A375 (cell line): Measurements from ENCODE around the genes HS3ST2, PLK1 and ERN2.

DNA sequence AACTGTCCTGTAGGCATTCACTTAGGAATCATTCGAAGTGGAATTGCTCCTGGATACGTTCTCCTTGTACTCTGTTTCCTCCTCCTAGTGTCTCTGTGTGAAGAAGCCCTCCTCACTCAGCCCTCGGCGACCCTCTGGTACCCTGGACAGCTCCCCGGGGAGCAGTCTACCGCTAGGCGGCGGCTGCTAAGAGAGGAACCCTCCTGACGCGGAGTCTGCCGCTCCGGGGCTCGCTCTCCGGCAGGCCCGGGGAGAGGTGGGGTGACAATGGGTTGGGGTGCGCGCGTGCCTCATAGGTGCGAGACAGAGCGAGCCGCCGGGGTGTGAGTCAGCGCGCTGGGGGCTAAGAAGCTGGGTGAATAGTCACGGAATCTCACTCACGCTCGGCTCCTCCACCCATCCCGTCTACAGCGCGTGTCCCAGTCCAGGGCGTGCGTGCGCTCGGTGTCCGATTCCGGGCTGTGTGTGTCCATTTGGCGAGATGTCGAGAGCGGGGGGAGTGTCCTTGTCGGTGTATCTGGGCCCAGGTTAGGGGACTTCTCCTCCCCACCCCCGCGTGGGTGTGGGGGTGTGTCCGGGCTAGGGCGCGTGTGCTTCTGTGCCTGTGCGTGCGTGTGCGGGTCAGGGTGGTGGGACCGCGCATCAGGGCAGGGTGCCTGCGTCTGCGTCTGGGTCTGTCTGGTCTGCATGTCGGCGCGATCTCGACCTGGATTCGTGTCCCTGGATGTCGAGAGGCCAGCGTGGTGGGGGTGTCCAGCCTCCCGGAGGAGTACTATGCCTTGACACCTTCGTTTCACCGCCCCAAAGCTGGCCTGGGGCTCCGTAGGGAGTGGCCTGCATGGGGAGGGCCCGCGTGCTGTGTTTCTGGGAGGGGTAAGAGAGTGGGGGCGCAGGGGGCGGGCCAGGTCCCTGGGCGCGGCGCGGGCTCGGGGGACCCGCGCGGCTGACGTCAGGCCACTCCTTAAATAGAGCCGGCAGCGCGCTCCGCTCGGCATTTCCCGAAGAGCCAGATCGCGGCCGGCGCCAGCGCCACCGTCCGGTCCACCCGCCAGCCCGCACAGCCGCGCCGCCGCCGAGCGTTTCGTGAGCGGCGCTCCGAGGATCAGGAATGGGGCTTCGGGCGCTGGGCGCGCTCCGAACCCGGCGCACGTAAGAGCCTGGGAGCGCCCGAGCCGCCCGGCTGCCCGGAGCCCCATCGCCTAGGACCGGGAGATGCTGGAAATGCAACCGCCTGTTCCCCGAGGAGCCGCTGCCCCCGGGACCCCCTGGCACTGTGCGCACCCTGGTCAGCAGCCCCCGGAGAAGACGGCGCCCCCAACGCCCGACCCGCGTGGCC is at the start of gene HS3ST2:
HS3ST2 (plus strand) TSS at position 991 of the 1,336 bp plus-strand sequence.
- RAMPAGE, long total RNA, result no peak

DNA sequence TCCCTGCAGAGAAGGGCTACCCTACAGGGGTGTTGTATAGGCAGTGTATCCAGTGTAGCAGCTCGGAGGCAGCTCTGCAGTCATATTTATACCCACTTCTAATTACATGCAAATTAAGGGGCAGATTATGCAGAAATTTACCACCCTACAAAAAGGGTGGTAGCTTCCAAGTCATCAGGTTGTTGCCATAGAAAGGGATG is 98.5 kb downstream of the HS3ST2 start:
- RAMPAGE, long total RNA, result no peak

- RAMPAGE, long total RNA, result no peak
Observed at GRCh38 chr16:23121063-23121640, 28.1 kb downstream of the USP31 start.

DNA sequence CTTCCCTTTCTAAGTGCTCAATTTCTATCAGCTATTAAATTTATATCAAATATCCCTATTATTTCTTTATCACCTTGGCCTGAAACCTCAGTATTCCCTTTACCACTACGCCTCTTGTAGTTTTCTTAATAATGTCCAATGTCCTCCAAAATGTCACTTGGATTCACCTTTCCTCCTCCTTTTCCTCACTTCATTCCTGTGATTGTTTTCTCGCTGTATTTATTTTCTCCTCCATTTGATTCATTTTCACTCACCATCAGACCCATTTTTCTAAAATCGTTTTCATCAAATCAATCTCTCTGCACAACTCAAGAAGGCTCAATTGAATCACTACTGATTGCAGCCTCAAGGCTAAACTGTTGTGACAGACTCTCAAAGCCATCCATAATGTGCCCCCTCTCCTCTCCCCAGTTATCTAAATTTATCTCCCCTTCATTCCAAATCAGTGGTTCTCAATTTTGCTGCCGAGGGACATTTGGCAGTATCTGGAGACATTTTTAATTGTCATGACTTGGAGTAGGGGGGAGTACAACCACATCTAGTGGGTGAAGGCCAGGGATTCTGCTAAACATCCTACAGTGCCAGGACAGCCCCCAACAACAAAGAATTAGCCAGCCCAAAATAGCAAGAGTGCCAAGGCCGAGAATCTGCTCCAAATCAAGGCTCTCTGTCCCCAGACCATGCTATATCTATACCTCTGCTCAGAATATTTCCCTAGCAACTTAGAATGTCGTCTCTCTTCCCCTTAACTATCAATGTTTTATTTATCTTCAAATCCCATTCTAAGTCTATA is 9.2 kb downstream of the USP31 start:
- RAMPAGE, long total RNA, result no peak

DNA sequence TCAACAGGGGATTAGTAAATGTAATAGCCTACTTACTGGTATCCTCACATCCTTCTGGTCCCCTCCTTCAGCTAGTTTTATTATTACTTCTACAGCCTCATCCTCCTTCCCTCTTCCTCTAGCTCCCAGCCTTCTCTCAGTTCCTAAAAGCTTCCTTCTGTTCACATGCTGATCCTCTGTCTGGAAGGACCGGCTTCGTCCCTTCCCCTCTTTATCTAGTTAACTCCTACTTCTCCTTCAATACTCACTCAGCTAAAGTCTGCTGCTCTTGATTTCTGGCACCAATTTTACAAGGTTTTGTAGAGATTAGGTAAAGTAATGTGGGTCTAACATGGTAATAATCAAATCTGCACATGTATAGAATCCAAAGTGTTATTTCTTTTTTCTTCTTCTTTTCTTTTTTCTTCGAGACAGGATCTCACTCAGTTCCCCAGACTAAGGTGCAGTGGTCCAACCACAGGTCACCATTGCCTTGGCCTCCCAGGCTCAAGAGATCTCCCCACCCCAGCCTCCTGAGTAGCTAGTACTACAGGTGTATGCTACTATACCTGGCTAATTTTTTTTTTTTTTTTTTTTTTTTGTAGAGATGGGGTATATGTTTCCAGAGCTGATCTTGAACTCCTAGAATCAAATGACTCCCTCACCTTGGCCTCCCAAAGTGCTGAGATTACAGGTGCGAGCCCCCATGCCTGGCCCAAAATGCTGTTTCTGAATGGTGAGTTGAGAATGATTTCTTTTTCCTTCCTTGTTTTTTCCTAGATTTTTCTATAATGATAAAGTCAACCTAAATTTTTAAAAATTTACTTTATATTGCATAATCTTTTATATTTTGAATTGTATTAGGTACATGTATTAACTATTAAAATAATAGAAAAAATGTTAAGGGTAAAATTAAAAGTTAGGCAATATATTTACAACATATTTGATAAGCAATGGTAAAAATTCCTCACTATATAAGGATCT is 32.4 kb downstream of the COG7 start:
- RAMPAGE, long total RNA, result no peak

GRCh38 chr16:23479136-23480136 is 26.4 kb upstream of the COG7 start:
- RAMPAGE, long total RNA, result no peak

DNA sequence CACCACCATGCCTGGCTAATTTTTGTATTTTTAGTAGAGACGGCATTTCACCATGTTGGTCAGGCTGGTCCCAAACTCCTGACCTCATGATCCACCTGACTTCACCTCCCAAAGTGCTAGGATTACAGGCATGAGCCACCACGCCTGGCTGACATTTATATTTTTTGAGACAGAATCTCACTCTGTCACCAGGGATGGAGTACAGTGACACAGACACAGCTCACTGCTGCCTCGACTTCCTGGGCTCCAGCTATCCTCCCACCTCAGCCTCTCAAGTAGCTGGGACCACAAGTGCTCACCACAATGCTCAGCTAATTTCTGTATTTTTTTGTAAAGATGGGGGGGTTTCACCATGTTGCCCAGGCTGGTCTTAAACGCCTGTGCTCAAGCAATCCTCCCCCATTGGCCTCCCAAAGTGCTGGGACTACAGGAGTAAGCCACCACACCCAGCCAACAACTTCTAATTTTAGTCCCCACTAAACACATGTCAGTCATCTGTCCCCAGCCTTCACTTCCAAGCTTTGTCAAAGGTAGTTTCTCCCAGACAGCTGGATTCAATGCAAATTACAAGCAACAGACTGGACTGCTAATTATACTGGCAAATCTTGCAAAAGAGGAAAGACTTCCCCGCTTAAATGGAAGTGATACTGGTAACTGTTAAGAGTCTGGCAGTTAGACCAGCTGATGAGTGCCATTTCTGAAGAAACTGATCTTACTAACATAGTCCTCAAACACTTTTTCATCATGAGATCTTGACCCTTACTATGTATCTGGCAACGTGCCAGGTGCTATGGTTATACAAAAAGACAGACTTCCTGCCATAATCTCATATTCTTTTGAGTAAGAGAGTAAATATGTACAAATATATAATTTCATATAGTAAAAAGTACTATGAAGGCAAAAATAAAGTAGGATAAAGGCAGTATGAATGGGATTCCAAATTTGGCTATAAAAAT is 8.0 kb upstream of the GGA2 start:
- RAMPAGE, long total RNA, result no peak

DNA sequence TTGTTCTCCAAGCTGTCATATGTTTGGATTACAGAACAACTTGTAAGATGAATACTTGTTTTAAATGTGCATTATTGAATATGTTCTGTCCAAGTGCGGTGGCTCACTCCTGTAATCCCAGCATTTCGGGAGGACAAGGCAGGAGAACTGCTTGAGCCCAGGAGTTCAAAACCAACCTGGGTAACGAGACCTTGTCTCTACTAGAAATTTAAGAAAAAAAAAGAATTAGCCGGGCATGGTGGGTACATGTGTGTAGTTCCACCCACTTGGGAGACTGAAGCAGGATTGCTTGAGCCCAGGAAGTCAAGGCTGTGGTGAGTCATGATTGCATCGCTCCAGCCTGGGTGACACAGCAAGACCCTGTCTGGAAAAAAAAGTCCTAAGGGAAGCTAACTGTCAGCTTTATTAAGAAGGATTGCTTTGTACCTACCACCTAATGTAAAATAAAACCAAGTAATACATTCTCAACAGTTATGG is 18.6 kb downstream of the EARS2 start:
- RAMPAGE, long total RNA, result no peak

GRCh38 chr16:23558374-23558596 is 758 bp downstream of the UBFD1 start:
- RAMPAGE, long total RNA, result no peak

GRCh38 chr16:23570664-23571676 is 13.4 kb downstream of the UBFD1 start:
- RAMPAGE, long total RNA, result no peak

- RAMPAGE, long total RNA, result no peak
Observed at GRCh38 chr16:23580774-23581301, 15.3 kb downstream of the NDUFAB1 start.

DNA sequence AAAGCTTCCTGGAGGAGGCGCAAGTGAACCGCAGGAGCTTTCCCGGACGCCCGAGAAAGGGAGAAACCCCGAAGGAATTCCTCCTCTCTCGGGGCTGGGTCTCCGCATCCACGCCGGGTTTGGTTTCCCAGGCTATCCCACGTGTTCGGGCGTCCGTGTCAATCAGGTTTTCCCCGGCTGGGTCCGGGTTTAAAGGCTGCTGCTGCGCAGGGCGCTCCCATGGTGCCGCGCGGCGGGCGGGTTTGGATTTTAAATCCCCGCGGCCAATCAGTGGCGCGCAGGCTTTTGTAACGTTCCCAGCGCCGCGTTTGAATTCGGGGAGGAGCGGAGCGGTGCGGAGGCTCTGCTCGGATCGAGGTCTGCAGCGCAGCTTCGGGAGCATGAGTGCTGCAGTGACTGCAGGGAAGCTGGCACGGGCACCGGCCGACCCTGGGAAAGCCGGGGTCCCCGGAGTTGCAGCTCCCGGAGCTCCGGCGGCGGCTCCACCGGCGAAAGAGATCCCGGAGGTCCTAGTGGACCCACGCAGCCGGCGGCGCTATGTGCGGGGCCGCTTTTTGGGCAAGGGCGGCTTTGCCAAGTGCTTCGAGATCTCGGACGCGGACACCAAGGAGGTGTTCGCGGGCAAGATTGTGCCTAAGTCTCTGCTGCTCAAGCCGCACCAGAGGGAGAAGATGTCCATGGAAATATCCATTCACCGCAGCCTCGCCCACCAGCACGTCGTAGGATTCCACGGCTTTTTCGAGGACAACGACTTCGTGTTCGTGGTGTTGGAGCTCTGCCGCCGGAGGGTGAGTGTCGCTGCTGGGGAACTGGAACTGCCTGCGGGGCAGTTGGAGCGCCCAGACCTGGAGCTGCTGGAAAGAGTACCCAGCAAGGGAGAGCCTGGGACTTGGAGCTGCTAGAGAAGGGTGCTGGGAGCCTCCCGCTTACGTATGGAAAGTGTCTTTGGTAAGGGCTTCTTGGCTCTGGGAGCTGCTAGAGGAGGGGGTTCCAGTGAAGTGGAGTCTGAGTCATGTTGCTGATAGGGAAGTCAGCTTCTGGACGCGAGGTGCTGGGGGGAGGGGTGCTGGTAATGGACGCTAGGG is at the start of gene PLK1:
PLK1 (plus strand) TSS at position 337 of the 1,085 bp plus-strand sequence.
- RAMPAGE, long total RNA, result no peak

- RAMPAGE, long total RNA, result no peak
Observed at GRCh38 chr16:23712915-23713514, at the start of gene ERN2. ERN2 (minus strand) TSS chr16:23713222.

GRCh38 chr16:23826275-23827016 is 9.3 kb upstream of the PRKCB start:
- RAMPAGE, long total RNA, result no peak

DNA sequence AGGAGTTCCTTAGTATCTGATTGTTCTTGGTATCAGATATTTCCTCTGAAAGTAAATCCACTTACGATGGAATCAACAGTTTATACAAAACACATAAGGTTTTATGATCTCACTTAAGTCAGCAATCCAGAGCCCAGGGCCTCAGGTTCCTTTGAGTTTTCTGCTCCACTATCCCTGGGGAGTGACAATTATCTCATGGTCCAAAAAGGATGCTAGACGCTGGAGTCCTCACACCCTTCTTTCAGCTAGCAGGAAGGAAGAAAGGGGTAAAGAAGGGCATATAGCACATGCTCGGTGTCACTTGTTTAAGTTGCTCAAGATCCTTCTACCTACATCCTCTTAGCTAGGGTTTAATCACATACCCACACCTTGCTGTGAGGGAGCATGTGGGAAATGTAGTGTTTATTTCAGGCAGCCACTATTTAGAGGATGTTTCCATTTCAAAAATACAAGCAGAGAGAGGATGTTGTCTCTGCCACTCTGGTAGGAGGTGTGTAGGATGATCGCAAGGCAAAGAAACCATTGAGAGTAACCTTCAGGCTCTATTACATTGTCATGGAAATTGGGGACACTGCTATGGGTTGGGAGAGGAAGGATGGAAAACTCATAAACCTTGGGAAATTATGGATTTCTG is 4.5 kb downstream of the PRKCB start:
- RAMPAGE, long total RNA, result no peak

DNA sequence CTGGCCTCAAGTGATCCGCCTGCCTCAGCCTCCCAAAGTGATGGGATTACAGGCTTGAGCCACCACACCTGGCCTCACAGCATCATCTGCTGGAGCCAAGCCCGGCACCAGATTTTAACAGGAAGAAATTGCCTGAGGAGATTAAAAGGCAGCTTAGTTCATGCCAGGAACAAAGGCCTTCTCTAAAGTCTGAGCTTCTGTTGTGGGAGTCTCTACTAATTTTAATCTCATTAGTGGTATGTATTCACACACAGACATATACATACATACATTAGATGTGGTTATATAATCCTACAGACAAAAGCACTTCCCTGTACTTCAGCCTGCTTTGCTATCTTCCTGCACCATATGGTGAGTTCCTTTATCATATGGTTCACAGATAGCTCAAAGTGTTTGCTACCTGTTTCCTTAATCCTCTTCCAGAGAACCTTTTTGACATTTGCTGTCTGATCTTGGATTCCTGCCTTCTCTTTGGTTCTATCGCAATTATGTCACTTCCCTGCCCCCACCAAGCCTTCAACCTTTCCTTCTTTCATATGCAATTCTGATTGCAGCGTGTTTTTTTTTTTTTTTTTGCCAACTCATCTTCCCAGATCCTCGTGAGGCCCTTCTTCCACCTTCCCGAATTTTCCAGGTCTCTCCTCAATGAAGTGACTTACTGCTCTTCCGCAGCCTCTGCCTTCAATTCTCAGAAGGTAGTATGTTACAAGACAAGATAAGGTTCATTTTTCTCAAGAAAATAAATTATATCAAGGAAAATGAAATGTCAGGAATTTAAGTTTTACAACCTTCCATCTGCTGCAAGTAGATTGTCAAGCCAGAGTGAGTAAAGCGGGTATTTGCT is 120.4 kb upstream of the CACNG3 start:
- RAMPAGE, long total RNA, result no peak

- RAMPAGE, long total RNA, result no peak
Observed at GRCh38 chr16:24282069-24282268, 25.8 kb downstream of the CACNG3 start.

GRCh38 chr16:24537333-24538054 is 1.9 kb upstream of the RBBP6 start:
- RAMPAGE, long total RNA, result no peak

- RAMPAGE, long total RNA, result no peak
Observed at GRCh38 chr16:24571031-24571382, 31.6 kb downstream of the RBBP6 start.

- RAMPAGE, long total RNA, result no peak
Observed at GRCh38 chr16:24730541-24730762, 1.0 kb downstream of the TNRC6A start.